Peyer's patch (tissue), 4 donors: ENCODE measurements around a stretch of chr20.

- PRO-cap, result no peak
- RAMPAGE, long total RNA, 4 experiments, result no peak in any of the 4 experiments
Measured at GRCh38 chr20:49639515-49639900, 71.6 kb upstream of the PTGIS start.

DNA sequence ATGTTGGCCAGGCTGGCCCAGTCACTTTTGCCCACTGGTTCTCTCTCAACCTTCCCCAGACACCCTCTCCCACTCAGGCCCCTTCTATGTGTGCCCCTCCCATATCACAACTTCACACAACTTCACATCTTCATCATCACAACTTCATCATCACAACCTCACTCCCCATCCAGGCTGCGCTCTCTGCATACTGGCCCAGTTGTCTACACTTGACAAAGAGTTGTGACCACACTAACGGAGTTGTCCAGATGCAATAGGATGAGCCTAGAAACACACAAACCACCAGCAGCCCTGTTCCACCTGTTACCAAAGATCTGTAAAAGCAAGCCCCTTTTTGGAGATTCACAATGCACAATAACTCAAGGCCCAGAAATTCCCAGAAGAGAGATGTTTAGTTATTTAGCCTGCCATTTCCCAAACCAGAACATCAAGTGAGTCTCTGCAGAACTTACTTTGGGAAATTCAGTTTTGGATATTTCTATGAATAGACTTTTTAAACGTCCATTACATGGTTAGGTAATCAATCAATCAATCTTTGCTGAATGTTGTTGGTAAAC, 53.6 kb downstream of the B4GALT5 start:
- PRO-cap, result no peak
- RAMPAGE, long total RNA, 4 experiments, result start-site peak on the minus strand in 1 of 4 experiments, centred at position 273 of the sequence, 6 reads per replicate

- PRO-cap, result bidirectional peak, plus-strand start at chr20:49712700, minus-strand start at chr20:49712414
- RAMPAGE, long total RNA, 4 experiments, result no peak in any of the 4 experiments
Measured at GRCh38 chr20:49711677-49712505, 1.8 kb downstream of the B4GALT5 start.

- PRO-cap, result no peak
- RAMPAGE, long total RNA, 4 experiments, result no peak in any of the 4 experiments
Measured at GRCh38 chr20:49742941-49743362, 29.3 kb upstream of the B4GALT5 start.

DNA sequence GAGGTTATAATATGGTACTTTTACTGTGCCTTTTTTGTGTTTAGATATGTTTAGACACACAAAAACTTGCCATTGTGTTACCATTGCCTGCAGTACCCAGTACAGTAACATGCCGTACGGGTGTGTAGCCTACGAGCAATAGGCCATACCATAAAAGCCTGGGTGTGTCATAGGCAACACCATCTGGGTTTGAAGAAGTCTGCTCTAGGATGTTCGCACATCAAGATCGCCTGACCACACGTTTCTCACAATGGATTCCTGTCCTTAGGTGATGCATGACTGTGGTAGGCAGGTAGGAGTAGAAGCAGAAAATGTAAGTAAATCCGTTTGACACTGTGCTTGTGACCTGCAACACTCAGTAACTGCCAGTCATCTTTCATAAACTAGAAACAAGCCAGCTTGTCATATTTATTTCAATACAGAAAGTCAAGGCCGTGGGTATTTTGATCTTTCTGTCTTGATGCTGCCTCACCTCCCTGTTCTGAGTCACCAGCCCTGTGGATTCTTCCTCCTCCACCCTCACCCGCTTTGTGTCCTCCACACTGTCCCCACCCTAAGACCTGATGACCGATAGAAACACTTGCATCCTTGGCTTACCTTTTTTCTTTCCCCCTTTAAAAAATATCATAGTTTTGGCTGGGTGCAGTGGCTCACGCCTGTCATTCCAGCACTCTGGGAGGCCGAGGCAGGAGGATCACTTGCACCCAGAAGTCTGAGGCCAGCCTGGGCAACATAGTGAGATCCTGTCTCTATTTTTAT, 7.3 kb upstream of the SLC9A8 start:
- PRO-cap, result no peak
- RAMPAGE, long total RNA, 4 experiments, result no peak in any of the 4 experiments

DNA sequence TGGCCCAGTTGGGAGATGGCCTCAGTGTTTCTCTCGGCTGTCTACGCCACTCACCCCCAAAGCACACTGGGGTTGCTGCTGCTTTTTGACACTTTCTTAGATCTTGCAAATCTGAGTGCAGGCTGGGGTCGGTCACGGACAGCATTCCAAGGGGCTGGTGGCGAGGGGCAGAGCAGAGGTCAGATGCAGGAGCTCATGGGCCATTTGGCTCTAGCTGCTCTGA, 42.2 kb downstream of the SLC9A8 start:
- PRO-cap, result no peak
- RAMPAGE, long total RNA, 4 experiments, result no peak in any of the 4 experiments

GRCh38 chr20:49886407-49887123, 28.8 kb downstream of the SPATA2 start:
- PRO-cap, result no peak
- RAMPAGE, long total RNA, 4 experiments, result start-site peak on the plus strand in 1 of 4 experiments, at chr20:49886576-49886758 at its widest, 6 reads per replicate

DNA sequence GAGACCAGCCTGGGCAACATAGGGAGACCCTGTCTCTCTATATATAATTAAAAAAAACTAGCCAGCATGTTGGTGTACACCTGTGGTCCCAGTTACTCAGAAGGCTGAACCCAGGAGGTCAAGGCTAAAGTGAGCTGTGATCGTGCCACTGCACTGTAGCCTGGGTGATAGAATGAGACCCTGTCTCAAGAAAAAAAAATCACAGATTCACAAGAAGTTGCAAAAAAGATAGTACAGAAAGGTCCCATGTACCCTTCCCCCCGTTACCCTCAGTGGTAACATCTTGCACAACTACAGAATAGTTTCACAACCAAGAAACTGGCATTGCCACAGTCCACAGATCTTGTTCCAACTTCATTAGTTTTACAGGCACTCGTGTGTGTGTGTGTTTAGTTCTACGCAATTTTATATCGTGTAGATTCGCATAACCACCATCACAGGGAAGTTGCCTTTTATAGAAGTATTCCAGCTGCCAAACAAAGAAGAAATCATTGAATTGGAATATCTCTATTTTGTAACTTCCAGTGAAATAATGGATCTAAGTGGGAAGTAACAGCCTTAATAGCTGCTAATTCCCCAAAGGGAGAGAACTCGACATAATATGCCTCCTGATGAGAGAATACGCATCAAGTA, 19.1 kb downstream of the SPATA2 start:
- PRO-cap, result no peak
- RAMPAGE, long total RNA, 4 experiments, result no peak in any of the 4 experiments

DNA sequence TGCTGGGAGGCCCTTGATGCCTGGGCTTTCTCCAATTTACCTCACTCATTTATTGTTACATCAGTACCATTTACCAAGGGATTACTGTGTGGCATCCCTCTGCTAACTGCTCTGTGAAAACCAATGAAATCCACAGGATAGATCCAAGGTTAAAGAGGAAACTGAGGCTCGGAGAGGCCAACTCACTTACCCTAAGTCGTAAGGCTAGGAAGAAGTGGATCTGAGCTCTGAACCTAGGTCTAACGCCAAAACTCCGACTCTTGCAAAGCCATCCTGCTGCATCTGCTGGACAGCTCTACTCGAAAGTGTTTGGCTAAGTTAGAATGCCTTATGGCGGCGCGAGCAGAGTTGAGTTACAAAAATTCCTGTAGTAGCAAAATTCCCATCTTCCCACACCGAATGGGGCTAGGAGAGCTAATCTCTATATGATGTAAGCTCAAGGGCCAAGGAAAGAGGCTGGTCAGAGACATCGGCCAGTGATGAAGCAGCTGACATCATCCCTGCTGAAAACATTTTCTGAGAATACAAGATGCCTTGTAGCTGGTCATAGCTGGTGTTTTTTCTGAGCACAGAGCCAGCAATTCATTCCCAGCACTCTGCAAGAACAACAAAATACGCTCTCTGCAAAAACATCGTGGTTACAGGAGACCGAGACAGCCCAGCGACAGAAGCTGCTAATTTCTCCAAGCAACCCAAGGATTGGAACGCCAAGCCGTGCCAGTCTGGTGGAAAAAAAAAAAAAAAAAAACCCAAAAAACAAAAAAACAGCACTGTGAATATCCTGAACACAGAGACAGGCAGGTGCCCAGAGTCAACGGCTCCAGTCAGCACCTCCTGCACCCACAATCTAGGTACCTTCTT, 1.8 kb downstream of the SPATA2 start:
- PRO-cap, result no peak
- RAMPAGE, long total RNA, 4 experiments, result no peak in any of the 4 experiments

DNA sequence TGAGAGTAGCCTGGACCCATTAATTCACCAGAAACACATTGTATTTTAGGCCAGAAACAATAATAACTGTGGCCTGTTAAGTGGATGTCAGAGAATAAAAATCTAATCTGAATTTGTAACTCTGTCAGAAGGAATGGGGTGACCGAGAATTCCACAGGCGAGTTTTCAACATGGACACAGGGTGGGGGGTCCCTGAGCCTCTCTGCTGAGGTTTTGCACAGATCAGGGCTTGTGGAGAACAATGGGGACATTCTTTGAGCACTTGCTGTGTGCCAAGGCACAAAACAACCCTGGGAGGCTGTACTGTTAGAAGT, 44.0 kb downstream of the SNAI1 start:
- PRO-cap, result unidirectional peak, plus-strand start at position 146 of the sequence
- RAMPAGE, long total RNA, 4 experiments, result no peak in any of the 4 experiments

GRCh38 chr20:50040986-50041507, 58.3 kb downstream of the SNAI1 start:
- PRO-cap, result no peak
- RAMPAGE, long total RNA, 4 experiments, result no peak in any of the 4 experiments

DNA sequence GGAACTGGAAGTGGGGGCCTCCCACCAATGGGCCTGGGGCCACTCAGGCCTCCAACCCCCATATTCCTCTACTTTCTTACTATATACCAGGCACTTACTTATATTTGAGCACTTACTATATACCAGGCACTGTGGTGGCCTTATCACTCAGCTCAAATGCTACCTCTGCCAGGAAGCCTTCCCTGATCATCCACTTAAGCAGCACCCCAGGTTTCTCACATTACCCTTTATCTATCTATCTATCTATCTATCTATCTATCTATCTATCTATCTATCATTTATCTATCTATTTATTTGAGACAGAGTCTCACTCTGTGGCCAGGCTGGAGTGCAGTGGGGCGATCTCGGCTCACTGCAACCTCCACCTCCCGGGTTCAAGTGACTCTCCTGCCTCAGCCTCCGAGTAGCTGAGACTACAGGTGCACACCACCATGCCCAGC, 12.4 kb upstream of the UBE2V1 start:
- PRO-cap, result no peak
- RAMPAGE, long total RNA, 4 experiments, result no peak in any of the 4 experiments

- PRO-cap, result bidirectional peak, plus-strand start at chr20:50152614, minus-strand start at chr20:50152466
- RAMPAGE, long total RNA, 4 experiments, result no peak in any of the 4 experiments
Measured at GRCh38 chr20:50152103-50152817, 1.3 kb downstream of the PEDS1 start.

DNA sequence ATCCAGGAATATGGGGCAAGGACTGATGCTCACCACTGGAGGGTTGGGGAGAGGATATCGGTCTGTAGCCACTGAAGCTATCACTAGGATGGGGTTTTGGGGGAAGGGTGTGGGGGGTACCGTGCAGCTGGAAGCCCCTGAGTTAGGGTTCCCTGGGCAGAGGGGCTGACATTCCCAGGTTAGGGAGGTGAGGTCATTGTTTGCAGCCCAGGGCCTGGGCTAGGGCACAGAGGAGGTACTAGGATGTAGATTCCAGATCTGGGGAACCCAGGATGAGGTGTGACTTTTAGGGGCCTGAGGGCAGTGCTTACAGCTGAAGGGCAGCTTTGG, 740 bp downstream of the PEDS1 start:
- PRO-cap, result no peak
- RAMPAGE, long total RNA, 4 experiments, result no peak in any of the 4 experiments

GRCh38 chr20:50186190-50186607, 4.4 kb upstream of the CEBPB start:
- PRO-cap, result no peak
- RAMPAGE, long total RNA, 4 experiments, result no peak in any of the 4 experiments

DNA sequence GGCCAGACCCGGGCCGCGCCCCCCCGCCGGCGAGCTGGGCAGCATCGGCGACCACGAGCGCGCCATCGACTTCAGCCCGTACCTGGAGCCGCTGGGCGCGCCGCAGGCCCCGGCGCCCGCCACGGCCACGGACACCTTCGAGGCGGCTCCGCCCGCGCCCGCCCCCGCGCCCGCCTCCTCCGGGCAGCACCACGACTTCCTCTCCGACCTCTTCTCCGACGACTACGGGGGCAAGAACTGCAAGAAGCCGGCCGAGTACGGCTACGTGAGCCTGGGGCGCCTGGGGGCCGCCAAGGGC, 505 bp downstream of the CEBPB start:
- PRO-cap, result bidirectional peak, plus-strand start at position 74 of the sequence, minus-strand start outside the sequence; bidirectional peak, plus-strand start at position 221 of the sequence, minus-strand start at position 133 of the sequence
- RAMPAGE, long total RNA, 4 experiments, result no peak in any of the 4 experiments

- PRO-cap, result unidirectional peak, plus-strand start at chr20:50193340
- RAMPAGE, long total RNA, 4 experiments, result no peak in any of the 4 experiments
Measured at GRCh38 chr20:50192675-50193446, 2.2 kb downstream of the CEBPB start.

- PRO-cap, result bidirectional peak, plus-strand start at chr20:50292726, minus-strand start at chr20:50292638
- RAMPAGE, long total RNA, 4 experiments, result no peak in any of the 4 experiments
Measured at GRCh38 chr20:50292348-50293324, 102.0 kb downstream of the CEBPB start.

GRCh38 chr20:50296977-50297450, 106.4 kb downstream of the CEBPB start:
- PRO-cap, result bidirectional peak, plus-strand start at chr20:50297241, minus-strand start at chr20:50297163
- RAMPAGE, long total RNA, 4 experiments, result no peak in any of the 4 experiments

DNA sequence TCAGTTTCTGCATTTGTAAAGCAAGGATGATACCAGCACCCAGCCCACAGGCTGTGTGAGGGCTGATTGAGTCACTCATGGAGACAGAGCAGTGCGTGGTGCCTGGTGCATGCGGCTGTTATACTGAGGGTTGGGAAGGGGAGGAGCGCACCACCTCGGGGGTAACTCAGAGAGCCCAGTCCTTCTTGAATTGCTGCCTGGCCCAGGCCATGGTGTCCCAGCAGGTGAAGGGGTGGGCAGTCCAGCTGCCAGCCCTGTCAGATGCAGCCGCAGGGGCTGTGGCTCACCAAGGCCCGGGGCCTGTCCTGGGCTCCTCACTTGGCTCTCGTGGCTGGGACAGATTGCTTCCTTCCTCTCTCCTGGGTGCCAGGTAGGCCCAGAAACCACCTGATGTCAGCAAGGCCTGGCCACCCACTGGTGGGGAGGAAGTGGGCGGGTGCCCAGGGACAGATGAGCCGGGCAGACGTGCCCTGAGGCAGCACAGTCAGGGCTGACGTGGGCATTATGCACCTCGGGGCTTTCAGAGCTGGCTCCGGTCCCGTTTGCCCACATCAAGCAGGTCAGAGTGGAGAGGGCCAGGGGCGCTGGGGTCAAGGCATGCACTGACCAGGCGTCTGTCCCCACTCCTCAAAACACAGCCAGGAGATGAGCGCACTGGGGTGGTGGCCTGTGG, 133.4 kb upstream of the PTPN1 start:
- PRO-cap, result no peak
- RAMPAGE, long total RNA, 4 experiments, result no peak in any of the 4 experiments